Breast (tissue), 4 donors: ENCODE measurements around the gene B3GLCT.

GRCh38 chr13:29920187-29920739 lies 69.8 kb upstream of the UBL3 start:
- PRO-cap, 3 experiments: no peak in any of the 3 experiments
- RRBS: no CpG with 5 or more reads among the region's 5 CpGs

DNA sequence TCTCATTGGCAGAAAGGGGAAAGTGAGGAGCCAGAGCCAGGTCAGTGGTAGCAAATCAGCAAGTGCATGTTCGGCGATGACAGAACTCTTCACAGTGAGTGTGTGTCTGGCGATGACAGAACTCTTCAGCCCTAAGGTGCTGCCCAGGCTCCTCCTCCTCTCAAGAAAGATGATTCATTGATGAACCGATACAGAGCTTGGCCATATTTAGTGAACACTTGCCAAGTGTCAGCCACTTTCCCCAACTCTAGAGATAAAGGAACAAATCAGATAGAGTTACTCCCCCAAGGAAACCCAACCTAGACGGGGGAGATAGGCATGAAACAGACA lies 199.3 kb upstream of the UBL3 start:
- PRO-cap, 3 experiments: no peak in any of the 3 experiments
- RRBS: no CpG with 5 or more reads among the region's 5 CpGs

GRCh38 chr13:30072396-30073086 lies 222.1 kb upstream of the UBL3 start:
- PRO-cap, 3 experiments: no peak in any of the 3 experiments
- RRBS: no CpG with 5 or more reads among the region's 10 CpGs

DNA sequence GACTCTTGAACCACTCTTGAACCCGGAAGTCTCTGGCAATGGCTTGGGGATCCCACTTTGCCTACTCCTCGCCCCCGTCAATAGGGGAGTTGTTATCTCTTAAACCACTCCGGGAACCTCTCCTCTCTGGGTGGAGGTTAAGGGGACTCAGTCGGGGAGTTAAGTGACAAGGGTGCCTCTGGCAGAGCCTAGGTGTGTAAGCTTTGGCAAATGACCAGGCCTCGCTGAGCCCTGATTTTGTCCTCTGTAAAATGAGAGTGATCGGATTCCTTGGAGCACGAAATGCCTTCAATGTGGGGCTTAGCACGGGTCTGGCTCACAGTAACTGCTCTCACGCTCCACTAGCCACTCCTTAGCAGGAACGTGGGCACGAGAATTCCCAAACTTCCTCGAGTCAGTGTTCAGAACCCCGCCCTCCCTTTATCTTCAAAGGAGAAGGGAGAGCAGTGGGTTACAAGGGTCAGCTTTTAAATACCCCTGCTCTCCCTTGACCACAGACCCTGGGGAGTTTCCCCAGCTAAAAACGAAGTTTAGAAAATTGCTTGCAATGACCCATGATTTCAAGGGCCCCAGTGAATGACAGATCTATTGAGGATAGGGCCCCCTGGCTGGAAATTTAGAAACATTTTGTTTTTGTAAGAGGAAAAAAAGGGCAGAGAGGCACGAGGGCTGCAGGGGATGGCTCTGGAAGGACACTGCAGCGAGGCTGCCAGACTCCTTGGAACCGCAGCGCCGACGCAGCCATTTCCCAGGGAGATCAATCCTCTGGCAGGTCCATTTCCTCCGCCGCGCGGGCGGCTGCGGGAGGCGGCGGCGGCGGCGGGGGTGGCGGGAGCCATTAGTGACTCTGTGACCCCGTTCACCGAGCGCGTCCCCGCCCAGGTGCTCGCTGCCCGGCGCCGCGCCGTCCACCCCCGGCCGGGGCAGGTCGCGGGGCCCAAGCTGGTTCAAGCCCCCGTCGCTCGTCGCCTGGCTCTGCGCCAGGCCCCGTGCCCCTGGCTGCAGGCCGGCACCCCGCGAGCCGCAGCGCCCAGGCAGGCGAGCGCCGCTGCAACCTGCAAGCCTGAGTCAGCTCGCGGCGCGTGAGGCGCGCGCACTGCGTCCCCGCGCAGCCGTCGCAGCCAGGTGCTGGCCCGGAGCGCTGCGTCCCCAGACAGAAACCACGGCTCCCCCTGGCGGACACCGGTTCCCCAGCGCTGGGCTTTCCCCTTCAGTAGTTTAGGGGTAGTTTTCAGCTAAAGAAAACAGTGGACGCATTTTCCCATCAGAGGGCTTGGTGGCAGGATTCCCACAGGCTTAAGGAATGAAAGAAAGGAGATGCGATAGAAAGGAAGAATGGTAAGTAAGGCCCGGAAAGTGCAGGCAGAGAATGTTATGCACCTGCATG lies 192.9 kb downstream of the KATNAL1 start:
- PRO-cap, 3 experiments: peak in 3 of 3 experiments; most common plus-strand start position 712 of the sequence (in 2); most common minus-strand start position 1,057 of the sequence (in 2)
- RRBS: 8% methylated on average over 14 of the region's 84 CpGs

- PRO-cap, 3 experiments: no peak in any of the 3 experiments
- RRBS: no CpG with 5 or more reads among the region's 3 CpGs
Observed at GRCh38 chr13:30147813-30148556, 159.4 kb downstream of the KATNAL1 start.

GRCh38 chr13:30157598-30158059 lies 149.7 kb downstream of the KATNAL1 start:
- PRO-cap, 3 experiments: no peak in any of the 3 experiments
- RRBS: 88% methylated on average over 1 of the region's 8 CpGs

- PRO-cap, 3 experiments: no peak in any of the 3 experiments
- RRBS: no CpG with 5 or more reads among the region's 9 CpGs
Observed at GRCh38 chr13:30373658-30374193, 48.6 kb upstream of the UBE2L5 start.

GRCh38 chr13:30388628-30389107 lies 33.6 kb upstream of the UBE2L5 start:
- PRO-cap, 3 experiments: no peak in any of the 3 experiments
- RRBS: no CpG with 5 or more reads among the region's 10 CpGs

DNA sequence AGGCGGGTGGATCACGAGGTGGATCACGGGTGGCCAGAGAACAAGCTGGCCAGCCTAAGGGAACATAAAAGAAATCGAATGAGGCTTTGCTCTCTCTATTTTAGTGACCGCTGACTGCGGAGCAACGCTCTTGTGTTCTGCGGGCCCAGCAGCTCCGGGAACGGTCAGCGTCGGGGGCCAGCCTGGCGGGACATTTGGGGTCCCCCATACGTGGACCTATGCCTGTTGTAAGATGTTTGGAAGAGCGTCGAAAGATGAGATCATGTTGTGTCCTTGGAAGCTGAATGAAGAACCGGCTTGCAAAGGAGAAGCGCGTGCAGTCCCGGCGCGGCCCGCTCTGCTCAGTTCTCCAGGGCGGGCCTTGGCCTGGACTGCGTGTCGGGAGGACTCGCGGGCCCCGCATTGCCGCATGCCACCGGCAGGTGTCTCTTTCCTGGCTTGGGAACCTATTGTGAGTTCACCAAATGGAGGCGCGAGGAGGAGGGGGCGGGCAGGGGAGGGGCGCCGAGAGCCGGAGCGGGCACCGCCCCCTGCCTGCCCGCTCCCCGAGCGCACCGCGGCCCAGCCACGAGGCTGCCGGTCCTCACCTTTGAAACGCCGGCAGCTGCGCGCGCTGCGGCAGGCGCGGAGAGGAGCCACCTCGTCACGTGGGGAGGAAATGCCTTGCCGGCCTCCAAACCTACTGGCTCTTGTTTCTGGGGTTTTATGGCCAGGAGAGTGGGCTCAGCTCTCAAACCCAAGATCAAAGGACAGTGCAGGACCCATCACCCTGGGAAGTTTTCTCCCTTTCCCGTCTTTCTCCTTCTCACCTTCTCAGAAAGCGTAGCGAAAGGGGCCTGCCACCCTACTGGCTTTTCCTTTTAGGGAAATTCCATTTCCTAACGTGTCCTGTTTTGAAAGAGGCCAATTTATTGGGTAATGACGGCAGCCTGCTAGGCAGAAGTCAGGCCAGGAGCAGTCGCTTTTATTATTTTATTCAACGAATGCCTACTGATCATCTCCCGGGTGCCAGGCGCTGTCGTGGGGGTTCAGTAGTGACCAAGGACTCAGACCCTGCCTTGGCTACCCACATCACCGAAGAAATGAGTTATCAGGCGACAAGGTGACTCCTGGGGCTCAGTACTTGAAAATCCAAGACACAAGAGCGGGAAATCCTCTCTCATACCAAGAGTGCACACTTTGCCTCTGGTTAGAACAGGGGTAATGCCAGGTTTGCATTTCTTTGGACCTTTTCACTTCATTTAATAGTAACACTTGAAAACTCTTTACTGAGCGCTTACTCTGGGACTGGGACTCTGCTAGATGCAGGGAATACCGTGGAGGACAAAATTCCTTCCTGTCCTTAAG lies 13.8 kb upstream of the UBE2L5 start:
- PRO-cap, 3 experiments: peak in 3 of 3 experiments; most common plus-strand start position 592 of the sequence (in 3); most common minus-strand start position 339 of the sequence (in 3)
- RRBS: 2% methylated on average over 33 of the region's 72 CpGs

DNA sequence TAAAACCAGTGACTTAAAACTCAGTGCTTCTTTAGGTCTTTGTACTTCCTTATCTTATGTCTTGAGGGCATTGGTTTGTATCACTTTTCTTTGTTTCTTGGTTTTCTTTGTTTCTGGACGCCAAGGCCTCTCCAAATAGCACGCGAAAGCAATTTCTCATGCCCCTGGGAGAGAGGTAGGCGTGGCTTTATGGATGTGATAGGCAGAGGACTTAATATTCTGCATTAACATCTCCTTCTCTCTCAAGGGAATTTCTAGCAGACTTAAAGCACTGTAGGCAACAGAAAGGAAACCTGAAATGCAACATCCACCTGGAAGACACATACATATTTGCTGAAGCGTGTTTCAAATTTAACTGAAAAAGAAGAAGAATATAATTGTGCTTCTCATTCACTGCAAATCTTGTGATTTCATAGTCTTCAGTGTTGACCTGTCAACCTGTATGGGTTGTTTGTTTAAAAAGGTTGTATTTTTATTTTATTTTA lies 20.7 kb downstream of the UBE2L5 start:
- PRO-cap, 3 experiments: no peak in any of the 3 experiments
- RRBS: no CpG with 5 or more reads among the region's 5 CpGs

- PRO-cap, 3 experiments: no peak in any of the 3 experiments
- RRBS: no CpG with 5 or more reads among the region's 4 CpGs
Observed at GRCh38 chr13:30457072-30458072, 8.4 kb downstream of the HMGB1 start.

GRCh38 chr13:30615429-30616396 lies 2.0 kb upstream of the USPL1 start:
- PRO-cap, 3 experiments: peak in 1 of 3 experiments; most common minus-strand start chr13:30616219 (in 1)
- RRBS: no CpG with 5 or more reads among the region's 11 CpGs

- PRO-cap, 3 experiments: no peak in any of the 3 experiments
- RRBS: no CpG with 5 or more reads among the region's 7 CpGs
Observed at GRCh38 chr13:30623395-30624093, 5.8 kb downstream of the USPL1 start.

DNA sequence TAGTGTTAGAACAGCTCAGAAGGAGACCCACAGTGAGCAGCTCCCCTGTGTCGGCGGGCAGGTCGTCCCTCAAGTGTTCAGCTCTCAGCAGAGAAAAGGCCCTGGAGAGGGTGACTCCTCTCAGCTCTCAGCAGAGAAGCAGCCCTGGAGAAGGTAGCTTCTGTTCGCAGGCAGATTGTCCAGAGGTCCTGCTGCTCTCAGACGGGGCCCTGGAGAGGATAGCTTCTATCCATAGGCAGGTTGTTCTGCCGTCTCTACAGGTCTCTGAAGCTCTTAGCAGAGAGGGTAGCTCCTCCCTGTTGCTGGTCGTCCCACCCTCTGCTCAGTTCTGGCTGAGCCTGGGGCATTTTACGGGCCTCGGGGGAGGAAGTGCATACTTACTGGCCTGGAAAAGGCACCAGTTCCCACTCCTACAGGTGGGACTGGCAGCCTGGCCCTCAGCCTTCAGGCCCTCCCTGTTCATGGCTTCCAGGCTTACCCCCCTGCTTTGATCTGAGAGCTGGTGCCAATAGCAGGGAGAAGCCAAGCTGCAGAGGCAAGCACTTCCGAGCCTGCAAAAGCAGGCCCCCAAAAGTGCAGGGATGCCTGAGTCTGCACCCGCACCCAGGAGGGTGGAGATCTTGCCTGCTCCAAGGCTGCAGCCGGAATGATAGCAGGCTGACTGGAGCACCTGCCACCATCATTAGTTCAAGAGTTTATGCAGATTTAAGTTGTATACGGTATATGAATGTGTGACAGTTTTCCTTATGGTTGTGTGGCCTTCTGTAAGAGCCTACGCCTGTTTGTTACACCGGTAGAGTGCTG lies 42.3 kb downstream of the USPL1 start:
- PRO-cap, 3 experiments: no peak in any of the 3 experiments
- RRBS: no CpG with 5 or more reads among the region's 15 CpGs

DNA sequence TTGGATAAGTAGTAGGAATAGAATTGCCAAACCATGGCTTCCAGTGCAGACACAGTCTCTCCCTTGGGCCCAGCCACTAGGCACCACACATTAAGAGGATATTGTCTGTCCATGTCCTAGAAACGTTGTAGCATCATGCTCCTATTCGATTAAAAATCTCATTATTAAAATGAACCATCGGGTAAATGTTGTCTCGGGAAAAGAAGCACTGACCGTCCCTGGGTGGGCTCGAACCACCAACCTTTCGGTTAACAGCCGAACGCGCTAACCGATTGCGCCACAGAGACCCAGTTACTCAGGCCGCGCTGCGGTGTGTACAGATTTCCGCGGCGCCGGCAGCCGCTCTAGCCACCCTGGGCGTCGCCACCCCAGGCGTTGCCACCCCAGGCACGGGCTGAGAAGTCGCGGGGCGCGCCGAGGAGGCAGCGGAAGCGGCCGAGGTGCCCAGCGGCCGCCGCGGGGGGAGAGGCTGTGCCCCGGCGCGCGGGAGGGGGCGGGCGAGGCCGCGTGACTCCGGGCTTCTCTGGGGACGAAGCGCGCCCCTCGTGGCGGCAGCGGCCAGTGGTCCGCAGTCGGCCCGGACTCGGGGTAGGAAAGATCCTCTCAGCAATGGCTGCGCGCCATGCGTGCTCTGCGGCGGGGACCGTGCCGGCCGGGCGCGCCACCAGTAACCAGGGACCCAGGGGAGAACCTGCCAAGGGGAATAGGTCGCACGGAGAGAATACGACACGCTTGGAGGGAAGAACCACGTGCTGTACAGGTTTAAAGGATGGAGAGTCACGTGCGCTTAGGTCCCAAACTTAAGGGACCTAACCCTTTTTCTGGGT lies 56.2 kb downstream of the USPL1 start:
- PRO-cap, 3 experiments: peak in 3 of 3 experiments; most common plus-strand start position 571 of the sequence (in 3); most common minus-strand start position 293 of the sequence (in 1)
- RRBS: 1% methylated on average over 26 of the region's 72 CpGs

DNA sequence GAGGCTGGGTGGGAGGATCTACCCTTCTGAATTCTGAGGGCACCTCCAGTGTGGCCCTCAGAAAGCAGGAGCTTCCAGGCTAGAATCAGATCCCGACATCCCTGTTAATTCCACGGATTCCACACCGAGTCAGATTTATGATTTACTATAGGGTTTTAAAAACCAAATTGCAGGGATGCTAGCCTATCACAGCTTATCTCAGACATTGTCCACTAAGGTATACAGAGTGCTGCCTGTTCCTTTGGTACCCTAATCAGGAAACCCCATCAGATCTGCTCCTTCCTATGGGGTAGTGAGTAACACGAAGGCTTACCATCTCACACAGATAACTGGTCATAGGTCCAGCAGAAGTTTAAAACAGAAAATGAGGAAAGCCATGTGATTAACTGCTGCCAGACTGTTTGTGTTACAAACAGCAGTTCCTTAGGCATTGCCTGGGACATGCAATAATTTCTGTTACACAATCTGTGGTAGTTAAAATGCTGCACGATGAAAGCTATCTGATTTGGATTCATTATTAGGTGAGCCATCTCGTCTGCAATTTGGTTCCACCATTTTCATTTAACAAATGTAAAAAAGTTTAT lies 53.5 kb upstream of the ALOX5AP start:
- PRO-cap, 3 experiments: no peak in any of the 3 experiments
- RRBS: no CpG with 5 or more reads among the region's 6 CpGs

- PRO-cap, 3 experiments: no peak in any of the 3 experiments
- RRBS: no CpG with 5 or more reads among the region's 7 CpGs
Observed at GRCh38 chr13:30718854-30719529, 16.4 kb upstream of the ALOX5AP start.

DNA sequence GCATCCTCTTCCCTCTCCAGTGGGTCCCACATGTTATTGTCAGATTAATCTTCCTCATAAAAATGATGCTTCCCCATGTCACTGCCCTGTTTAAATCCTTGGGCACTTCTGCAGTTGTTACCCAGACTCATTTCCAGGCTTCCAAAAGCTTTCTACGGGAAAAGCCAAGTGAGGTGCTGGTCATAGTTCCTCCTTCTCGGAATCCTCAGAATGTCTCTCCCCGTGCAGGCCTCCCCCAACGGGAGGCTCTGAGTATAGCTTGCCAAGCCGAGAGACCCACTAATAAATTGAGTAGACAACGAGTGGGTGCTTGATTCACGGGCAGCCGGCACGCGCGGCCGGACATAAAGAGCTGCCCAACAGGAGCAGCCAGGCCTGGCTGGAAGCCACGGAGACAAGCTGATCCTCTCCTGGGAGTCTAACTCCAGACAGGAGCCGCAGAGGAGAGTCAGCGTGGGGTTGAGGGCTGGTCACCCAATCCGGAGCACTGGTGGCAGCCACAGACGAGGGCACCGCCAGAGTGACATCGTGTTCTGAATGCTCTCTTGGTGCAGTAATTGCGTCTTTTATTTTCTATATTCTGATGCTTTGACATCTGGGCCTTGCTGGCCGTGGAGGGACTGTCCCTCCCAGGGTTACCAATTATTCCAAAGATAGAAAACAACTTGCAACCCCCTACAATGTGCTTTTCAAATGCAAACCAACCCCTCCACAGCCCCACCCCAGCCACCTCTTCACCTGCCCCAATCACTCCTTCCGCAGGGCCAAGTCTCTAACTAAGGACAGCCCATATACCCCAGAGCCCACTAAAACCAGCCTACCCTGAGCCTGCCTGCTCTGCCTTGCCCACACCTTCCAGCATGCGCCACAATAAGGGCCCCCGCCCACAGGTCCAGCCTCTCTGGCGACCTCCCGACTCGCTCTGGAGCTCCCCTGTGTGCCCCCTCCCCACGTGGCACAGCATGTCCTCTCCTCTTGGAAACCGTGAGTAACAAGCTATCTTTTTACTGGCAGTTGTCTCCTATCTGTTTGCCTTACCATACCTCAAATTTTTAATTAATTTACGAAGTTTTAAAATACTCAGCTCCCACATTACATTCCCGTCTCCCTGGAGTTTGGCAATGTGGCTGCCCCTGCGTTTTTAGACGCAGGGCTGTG lies 43.1 kb upstream of the MEDAG start:
- PRO-cap, 3 experiments: peak in 1 of 3 experiments; most common plus-strand start position 313 of the sequence (in 1)
- RRBS: no CpG with 5 or more reads among the region's 33 CpGs

- PRO-cap, 3 experiments: peak in 3 of 3 experiments; most common plus-strand start chr13:31199948 (in 2); most common minus-strand start chr13:31199848 (in 1)
- RRBS: 3% methylated on average over 30 of the region's 84 CpGs
Observed at GRCh38 chr13:31199489-31200284, at the start of gene B3GLCT. TSS of gene B3GLCT (plus strand) at chr13:31199975.

DNA sequence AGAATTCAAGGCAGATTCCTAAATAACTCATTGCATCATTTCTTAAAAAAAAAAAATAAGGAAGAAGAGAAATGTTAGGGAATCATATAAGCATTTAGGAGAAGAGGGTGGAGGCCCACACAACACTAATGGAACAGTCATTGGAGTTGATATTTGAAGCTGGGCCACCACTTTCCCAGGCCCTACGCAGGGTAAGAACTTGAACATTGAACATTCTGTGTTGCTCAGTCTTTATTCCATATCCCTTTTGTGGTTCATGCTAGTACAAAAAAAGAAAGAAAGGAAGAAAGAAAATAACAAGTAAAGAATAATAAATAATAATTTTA lies 127.6 kb downstream of the FRY start:
- PRO-cap, 3 experiments: no peak in any of the 3 experiments
- RRBS: no CpG with 5 or more reads among the region's 1 CpG